Uterus (tissue), 7 donors: ENCODE data around the gene LGALS3BP.

- PRO-cap, 4 experiments: no peak in any of the 4 experiments
- RAMPAGE, long total RNA, 2 experiments: no peak in any of the 2 experiments
- RRBS: no CpG with 5 or more reads among the region's 13 CpGs
Measured at GRCh38 chr17:78652919-78653493, 75.8 kb upstream of the DNAH17 start.

GRCh38 chr17:78679274-78679864, 102.2 kb upstream of the DNAH17 start:
- PRO-cap, 4 experiments: no peak in any of the 4 experiments
- RAMPAGE, long total RNA, 2 experiments: no peak in any of the 2 experiments
- RRBS: no CpG with 5 or more reads among the region's 7 CpGs

DNA sequence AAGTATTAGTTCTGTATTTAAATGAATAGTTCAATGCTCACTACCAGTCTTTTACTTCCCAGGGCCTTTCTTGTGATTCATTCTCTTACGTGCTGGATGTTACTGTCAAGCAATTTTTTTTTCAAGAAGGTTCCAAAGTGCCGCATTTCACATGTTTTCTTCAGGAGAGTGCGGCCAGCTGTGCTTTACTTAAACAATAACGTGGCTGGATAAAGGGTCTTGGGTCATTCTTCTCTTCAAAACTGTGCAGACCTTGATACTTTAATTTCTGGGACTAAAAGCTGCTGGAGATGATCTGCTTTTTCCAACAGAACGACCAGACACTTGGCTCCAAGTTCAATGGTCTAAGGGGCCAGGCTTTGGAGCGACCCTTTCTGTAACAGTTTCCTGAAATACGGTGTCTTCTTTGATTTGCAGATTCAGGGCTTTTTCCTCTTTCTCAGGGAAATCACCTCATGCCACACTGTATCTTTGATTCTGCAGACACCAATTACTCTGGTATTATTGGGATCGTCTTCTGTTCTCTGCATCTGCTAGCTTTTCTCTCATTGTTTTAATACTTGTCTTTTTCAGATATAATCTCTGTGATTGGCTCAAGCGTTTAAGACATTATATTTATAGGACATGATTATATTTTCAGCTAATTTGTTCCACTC, 96.3 kb downstream of the CYTH1 start:
- PRO-cap, 4 experiments: no peak in any of the 4 experiments
- RAMPAGE, long total RNA, 2 experiments: no peak in any of the 2 experiments
- RRBS: no CpG with 5 or more reads among the region's 9 CpGs

DNA sequence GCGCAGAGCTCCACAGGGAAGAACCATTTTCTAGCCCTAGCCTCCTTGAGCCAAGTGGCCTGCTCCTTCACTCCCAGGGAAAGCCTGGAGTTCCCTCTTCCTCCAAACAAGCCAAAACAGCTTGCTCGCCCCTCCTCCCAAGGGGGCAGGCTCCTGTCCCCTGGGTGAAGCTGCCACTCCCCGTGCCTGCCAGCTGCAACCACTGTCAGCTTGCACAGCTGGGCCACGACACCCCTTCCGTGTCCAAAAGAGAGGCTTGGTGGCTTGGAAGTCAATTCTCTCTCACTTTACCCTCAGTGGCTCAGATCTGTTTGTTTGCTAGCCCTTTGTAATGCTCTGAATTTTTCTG, 59.7 kb downstream of the CYTH1 start:
- PRO-cap, 4 experiments: no peak in any of the 4 experiments
- RAMPAGE, long total RNA, 2 experiments: no peak in any of the 2 experiments
- RRBS: no CpG with 5 or more reads among the region's 5 CpGs

GRCh38 chr17:78739368-78739768, 42.7 kb downstream of the CYTH1 start:
- PRO-cap, 4 experiments: no peak in any of the 4 experiments
- RAMPAGE, long total RNA, 2 experiments: no peak in any of the 2 experiments
- RRBS: no CpG with 5 or more reads among the region's 2 CpGs

GRCh38 chr17:78746144-78746654, 35.9 kb downstream of the CYTH1 start:
- PRO-cap, 4 experiments: no peak in any of the 4 experiments
- RAMPAGE, long total RNA, 2 experiments: no peak in any of the 2 experiments
- RRBS: no CpG with 5 or more reads among the region's 7 CpGs

- PRO-cap, 4 experiments: no peak in any of the 4 experiments
- RAMPAGE, long total RNA, 2 experiments: no peak in any of the 2 experiments
- RRBS: no CpG with 5 or more reads among the region's 7 CpGs
Measured at GRCh38 chr17:78759238-78759580, 22.9 kb downstream of the CYTH1 start.

- PRO-cap, 4 experiments: peak in 3 of 4 experiments; most common plus-strand start chr17:78839794 (in 2); most common minus-strand start chr17:78840523 (in 1)
- RAMPAGE, long total RNA, 2 experiments: no peak in any of the 2 experiments
- RRBS: 1% methylated on average over 39 of the region's 103 CpGs
Measured at GRCh38 chr17:78839673-78840712, 621 bp downstream of the USP36 start.

DNA sequence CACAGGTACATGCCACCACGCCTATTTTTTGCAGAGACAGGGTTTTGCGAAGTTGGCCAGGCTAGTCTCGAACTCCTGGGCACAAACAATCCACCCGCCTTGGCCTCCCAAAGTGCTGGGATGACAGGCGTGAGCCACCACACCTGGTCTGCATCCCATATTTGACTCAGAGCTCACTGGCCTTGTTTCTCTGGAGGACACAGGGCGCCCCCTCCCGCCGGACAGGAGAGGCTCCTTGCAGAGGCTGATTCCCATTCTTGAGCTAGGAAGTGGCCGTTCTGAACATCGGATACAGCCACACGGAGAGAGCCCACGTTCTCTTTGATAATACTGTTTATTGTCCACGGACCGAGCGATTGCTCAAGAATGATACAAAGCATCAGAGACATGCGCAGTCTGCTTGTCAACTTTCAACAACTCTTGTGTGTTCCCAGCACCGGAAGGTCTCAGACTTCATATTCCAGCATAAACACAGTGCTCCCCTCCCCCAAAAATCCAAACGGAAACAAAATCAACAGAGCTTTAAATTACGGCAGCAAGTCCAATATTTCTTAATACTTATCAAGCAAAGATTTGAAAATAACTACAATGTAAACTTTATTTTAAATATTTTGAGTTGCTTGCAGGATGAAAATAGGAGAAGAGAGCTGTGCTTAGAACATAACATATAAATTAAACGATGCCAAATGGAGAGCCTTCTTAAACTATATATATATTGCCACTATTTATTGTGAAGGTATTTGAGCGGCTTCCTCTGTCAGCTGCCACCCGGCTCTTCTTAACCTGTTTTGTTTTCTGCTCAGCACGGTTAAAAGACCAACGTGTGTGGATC, 12.3 kb upstream of the USP36 start:
- PRO-cap, 4 experiments: no peak in any of the 4 experiments
- RAMPAGE, long total RNA, 2 experiments: no peak in any of the 2 experiments
- RRBS: no CpG with 5 or more reads among the region's 24 CpGs

GRCh38 chr17:78873374-78874401, 29.3 kb downstream of the CEP295NL start:
- PRO-cap, 4 experiments: no peak in any of the 4 experiments
- RAMPAGE, long total RNA, 2 experiments: start-site peak on the minus strand in 1 of 2 experiments, at chr17:78873826-78873865 at its widest, 37 reads per replicate
- RRBS: no CpG with 5 or more reads among the region's 26 CpGs

DNA sequence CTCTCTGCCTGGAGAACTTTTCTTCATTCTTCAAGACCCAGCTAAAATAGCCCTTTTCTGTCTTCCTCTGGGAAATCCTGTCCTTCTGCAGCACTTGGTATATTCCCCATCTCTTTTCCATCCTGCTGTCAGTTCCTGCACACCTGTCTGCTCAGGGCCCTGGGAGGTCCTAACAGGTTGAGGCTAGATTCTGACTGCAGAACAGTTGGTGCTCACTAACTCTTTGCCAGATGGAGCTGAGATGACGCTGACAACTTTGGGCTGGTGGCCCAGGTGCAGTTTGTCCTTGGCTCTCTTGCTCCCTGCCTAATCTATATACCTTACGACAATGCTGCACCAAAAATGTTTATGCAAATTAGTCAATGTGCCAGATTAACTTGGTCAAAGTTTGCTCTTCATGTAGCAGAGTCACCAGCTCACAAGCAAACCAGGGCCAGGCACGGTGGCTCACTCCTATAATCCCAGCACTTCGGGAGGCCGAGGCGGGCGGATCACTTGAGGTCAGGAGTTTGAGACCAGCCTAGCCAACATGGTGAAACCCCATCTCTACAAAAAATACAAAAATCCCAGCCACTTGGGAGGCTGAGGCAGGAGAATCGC, 26.0 kb downstream of the CEP295NL start:
- PRO-cap, 4 experiments: no peak in any of the 4 experiments
- RAMPAGE, long total RNA, 2 experiments: no peak in any of the 2 experiments
- RRBS: no CpG with 5 or more reads among the region's 8 CpGs

GRCh38 chr17:78882910-78883601, 19.9 kb downstream of the CEP295NL start:
- PRO-cap, 4 experiments: peak in 4 of 4 experiments; most common plus-strand start chr17:78883235 (in 2); most common minus-strand start chr17:78883106 (in 3)
- RAMPAGE, long total RNA, 2 experiments: no peak in any of the 2 experiments
- RRBS: 4% methylated on average over 7 of the region's 19 CpGs

DNA sequence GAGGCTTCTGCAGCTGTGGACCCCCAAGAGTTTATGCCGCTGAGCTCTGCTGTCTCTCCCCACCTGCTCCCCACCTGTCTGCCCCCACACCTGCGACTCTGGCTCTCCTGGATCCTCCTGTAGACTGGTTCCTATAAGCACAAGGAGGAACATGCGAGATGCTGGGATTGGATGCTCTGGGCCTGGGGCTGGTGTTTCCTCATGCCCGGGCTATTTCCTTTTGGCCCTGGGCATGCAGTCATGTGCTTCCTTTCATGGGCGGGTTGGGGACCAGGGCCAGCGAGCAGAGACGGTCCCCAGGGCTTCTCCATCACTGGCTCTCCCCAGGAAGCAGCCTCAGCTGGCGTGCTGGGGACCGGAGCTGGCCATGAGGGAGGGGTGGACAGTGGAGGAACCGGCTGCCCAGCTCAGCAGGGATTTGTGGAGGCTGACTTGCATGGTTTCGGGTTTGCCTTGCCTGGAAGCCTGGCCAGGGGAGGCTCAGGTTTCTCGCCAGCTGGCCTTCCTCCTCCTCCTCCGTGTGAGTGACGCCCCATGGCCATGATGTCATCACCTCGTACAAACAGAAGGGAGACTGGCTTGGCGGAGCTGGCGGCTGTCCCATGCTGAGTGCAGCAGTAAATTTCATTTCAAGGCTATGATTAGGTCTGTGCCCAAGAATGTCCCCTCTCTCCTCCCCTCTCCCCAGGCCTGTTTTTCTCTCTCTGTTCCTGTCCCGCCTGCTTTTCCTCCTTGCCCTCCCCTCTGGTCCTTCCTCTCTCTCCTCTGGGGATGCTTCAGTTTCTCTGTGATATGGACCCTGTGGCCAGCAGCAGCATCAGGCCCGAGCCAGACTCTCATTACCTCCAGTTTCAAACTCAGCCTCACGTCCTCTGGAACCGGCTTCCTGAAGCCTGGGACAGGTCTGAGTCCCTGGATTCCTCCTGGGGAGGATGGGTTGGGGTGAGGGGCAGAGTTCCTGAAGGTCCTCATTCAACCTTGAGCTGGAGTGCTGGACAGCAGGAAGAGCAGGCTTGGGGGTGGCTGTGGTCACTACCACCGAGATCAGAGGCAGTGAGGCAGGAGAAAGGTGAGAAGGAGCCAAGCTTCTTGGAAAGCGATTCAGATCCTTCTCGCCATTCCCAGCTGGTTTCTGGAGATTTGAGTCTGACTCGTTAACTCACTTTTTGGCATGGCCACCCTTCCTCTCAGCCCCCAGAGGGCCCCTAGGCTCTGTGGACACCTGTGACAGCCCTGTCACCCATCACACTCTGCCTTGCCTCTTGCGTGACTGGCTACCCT, 9.1 kb upstream of the TIMP2 start:
- PRO-cap, 4 experiments: peak in 4 of 4 experiments; most common plus-strand start position 779 of the sequence (in 3); most common minus-strand start position 422 of the sequence (in 4)
- RAMPAGE, long total RNA, 2 experiments: no peak in any of the 2 experiments
- RRBS: no CpG with 5 or more reads among the region's 26 CpGs

GRCh38 chr17:78979612-78980374, at the start of gene LGALS3BP:
Gene LGALS3BP (minus strand): TSS chr17:78979923.
- PRO-cap, 4 experiments: peak in 4 of 4 experiments; most common plus-strand start chr17:78980076 (in 3); most common minus-strand start chr17:78979923 (in 4)
- RAMPAGE, long total RNA, 2 experiments: start-site peak on the minus strand in 2 of 2 experiments, at chr17:78979892-78979965 at its widest, 54 to 291 reads per replicate
- RRBS: no CpG with 5 or more reads among the region's 18 CpGs

GRCh38 chr17:78993170-78994089, 13.7 kb upstream of the LGALS3BP start:
- PRO-cap, 4 experiments: no peak in any of the 4 experiments
- RAMPAGE, long total RNA, 2 experiments: no peak in any of the 2 experiments
- RRBS: no CpG with 5 or more reads among the region's 55 CpGs

DNA sequence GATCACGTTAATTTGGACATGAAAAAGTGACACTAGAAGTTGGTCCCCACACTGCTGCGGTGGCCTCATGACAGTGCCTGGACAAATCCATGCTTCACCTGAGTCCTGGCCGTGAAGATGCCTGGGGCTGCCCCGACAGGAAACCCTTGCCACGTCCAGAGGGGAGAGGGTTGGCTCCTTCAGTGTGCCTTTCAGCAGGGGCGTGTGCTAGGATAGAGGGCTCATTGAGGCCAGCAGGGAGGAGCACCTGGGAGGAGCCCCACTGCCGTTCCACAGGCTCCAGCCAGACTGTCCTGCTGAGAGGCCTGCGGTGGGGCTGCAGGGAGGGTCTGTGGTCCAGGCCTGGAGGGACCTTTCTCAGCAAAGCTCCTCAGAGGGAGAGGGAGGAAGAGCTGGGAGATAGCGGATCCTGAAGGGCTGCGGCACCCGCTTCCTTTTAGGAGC, 1.6 kb downstream of the CANT1 start:
- PRO-cap, 4 experiments: no peak in any of the 4 experiments
- RAMPAGE, long total RNA, 2 experiments: no peak in any of the 2 experiments
- RRBS: no CpG with 5 or more reads among the region's 11 CpGs

DNA sequence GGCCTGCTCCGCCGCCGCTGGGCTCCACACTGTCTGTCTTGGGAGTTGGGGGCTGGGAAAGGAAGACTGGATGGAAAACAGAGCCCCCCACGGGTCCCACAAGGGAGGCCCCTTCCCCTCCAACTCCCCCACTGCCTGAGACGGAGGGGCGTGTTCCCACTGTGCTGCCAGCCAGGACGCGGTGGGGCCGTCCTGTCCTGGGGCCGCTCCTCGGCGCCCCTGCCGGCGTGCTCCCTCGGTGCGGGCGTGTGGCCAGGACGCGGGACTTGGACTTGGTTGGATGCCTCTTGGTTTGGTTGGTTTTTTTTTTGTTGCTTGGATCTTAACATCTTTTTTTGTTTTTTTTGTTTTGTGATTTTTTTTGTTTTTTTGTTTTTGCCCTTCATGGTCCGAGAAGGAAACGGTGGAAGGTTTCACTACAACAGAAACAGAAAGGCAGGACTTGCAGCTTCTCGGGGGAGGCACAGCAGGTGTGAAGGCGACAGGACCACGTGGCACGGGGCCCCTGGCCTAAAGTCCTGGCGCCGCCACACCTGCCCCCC, 15.9 kb downstream of the ENGASE start:
- PRO-cap, 4 experiments: no peak in any of the 4 experiments
- RAMPAGE, long total RNA, 2 experiments: no peak in any of the 2 experiments
- RRBS: no CpG with 5 or more reads among the region's 27 CpGs

DNA sequence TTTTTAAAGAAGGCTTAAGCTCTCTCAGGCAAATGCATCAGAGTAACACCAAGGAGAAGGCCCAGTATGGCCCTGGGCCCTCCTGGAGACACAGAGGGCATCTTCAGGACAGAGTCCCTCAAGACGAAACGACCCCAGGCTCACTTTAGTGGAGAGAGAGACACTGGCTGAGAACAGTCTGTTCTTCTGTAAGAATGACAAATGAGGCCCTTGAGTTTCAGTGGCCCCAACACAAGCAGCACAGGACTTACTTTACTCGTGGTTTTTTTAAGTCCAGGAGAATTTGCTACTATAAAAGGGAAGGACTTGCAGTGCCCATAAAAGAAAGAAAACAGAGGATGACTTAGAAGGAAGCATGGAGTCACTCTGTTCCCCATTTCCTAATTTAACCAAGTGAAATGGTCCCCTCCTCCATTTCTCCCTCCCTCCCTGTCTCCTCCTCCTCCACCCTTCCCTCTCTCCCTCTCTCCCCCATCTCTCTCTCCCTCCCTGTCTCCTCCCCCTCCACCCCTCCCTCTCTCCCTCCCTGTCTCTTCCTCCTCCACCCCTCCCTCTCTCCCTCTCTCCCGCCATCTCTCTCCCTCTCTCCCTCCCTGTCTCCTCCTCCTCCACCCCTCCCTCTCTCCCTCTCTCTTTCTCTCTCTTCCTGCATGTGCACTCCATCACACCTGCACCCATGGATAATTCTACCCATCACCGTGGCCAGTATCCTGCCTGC, 47.2 kb upstream of the RBFOX3 start:
- PRO-cap, 4 experiments: peak in 1 of 4 experiments; most common minus-strand start position 249 of the sequence (in 1)
- RAMPAGE, long total RNA, 2 experiments: no peak in any of the 2 experiments
- RRBS: no CpG with 5 or more reads among the region's 5 CpGs

- PRO-cap, 4 experiments: no peak in any of the 4 experiments
- RAMPAGE, long total RNA, 2 experiments: no peak in any of the 2 experiments
- RRBS: 3% methylated on average over 8 of the region's 33 CpGs
Measured at GRCh38 chr17:79741877-79742369, 11.2 kb downstream of the ENPP7 start.

- PRO-cap, 4 experiments: no peak in any of the 4 experiments
- RAMPAGE, long total RNA, 2 experiments: no peak in any of the 2 experiments
- RRBS: 5% methylated on average over 5 of the region's 24 CpGs
Measured at GRCh38 chr17:79812021-79812579, 15.2 kb upstream of the CBX8 start.